Cardiac atrium fibroblast (primary cell): ENCODE measurements around a stretch of chr3.

DNA sequence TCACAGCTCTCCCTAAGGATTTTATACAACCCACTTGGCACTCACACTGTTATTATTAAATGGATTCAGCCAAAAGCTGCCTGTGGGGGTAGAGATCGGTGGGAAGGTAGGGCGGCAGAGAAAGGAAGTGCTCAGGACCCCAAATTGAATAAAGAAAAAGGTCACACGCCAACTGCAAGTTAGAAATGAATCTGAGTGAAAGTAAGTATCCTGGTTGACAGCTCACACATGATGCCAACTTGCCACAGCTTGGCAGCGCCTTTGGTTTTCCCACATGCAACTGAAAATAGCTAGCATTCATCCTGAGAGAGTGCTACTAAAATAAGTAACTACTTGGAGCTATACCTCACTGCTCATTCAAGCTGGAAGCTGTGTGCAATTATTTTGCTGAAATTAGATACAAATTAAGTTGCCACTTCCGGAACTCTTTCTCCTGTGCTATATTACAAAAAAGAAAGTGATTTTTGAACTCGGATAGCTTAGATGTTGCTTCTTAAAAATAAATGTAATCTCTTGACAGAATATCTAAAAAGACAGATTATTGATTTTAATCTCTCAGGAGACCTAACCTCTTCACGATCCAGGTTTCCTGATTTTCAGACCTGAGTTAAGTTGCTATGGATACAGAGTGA lies 73.5 kb downstream of the CCNL1 start:
- RAMPAGE, long total RNA, result no peak

DNA sequence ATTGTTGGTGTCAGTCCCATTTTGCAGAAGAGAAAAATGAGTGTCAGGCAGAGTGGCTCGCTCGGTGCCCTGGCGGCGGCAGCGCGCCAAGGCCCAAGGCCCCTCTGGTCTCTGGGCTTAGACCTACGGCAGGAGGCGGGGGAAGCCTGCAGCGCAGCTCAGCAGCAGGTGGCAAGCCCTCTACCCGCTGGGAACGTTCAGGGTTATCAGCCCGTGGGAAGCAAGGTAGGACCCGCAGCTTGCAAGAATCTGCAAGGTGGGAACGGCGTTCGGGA lies 39.9 kb downstream of the CCNL1 start:
- RAMPAGE, long total RNA, result no peak

DNA sequence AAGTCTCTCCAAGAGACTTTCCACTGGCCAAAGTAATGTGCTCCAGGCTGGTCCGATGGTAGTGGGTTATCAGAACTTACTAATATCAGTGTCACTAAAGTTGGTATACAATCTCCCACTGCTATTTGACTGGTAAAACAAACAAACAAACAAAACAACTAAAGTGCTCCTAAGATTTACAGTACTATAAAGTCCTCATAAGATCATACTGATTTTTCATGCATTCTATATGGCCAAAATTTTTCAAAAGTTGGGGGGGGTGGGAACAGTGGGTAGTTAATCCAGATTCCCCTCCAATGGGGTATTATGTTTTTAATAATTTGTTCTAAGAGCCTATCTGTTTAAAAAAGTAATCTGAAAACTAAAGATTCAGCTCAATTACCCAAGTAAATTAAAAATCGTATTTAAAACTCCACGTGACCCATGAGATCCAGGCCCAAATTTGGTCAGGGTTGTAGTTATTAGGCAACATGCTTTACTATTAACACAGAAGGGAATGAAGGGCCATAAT lies 6.4 kb downstream of the CCNL1 start:
- RAMPAGE, long total RNA, result no peak

DNA sequence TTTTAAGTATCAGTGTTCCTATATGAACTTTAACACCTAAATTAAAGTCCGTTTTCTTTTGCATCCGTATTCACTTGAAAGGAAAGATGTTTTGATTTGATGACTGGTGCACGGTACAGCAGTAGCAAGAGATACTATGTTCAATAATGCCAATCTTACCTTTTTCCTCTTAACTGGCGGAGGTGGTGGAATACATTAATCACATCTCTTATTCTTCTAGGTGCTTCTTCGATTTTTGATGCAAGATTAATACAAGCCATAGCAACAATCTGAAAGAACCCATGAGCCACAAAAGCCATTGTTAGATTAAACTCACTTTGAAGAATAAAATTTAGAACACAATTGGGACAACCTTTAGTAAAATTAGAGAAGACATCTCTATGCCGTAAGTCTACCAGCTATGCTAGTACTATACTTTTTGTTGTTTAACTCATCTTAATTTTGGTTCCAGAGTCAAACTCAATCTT lies 1.2 kb downstream of the CCNL1 start:
- RAMPAGE, long total RNA, result no peak

- RAMPAGE, long total RNA, result no peak
Observed at GRCh38 chr3:157160421-157160651, 389 bp upstream of the CCNL1 start.

DNA sequence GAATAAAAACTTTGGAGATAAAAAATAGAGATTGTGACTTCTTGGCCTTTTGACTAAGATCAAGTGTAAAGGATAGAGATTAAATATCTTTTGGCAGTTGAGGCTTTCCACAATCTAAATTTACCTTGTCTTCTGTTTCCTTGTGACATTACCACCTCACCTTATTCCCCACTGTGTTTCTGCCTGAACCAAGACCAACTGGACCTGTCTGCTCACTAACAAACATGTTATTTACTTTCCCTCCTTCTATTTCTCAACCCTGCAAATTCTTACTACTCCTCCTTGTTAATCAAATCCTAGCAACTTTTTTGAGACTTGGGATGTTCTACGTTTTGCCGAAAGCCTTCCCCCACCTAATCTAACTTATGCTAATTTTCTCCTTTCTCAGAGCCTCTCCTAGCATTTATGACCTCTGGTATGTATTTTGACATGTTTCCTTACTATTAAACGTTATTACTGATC lies 7.4 kb upstream of the CCNL1 start:
- RAMPAGE, long total RNA, result no peak

DNA sequence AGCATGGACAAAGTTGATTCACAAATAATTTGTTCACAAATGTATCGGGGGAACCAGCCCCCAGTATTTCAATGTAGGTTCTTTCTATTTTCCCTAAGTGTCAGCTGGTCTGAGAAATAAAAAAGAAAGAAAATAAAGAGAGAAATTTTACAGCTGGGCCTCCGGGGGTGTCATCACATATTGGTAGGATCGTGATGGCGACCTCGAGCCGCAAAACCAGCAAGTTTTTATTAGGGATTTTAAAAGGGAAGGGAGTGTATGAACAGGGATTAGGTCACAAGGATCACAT lies 11.3 kb upstream of the GFM1 start:
- RAMPAGE, long total RNA, result no peak

- RAMPAGE, long total RNA, result no peak
Observed at GRCh38 chr3:158773940-158774903, 27.6 kb upstream of the MFSD1 start.

GRCh38 chr3:158809552-158810230 lies 7.8 kb downstream of the MFSD1 start:
- RAMPAGE, long total RNA, result no peak

- RAMPAGE, long total RNA, result no peak
Observed at GRCh38 chr3:160150134-160150477, 75.1 kb upstream of the C3orf80 start.

- RAMPAGE, long total RNA, result no peak
Observed at GRCh38 chr3:160411662-160412476, 12.4 kb downstream of the SMC4 start.

DNA sequence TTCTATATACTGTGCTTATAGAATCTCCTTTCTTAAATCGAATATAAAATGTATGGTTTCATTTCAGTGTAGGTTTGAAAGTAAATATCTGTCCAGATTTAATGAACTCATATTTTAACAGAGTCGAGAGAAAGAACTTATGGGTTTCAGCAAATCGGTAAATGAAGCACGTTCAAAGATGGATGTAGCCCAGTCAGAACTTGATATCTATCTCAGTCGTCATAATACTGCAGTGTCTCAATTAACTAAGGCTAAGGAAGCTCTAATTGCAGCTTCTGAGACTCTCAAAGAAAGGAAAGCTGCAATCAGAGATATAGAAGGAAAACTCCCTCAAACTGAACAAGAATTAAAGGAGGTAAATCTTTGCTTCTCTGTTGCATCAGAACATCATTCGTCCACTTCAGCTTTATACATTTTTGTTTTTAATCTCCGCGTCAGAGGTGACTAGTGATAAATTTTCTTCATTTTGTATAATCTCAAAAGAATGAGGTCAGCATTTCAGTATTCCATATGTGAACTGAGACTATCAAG lies 18.2 kb downstream of the SMC4 start:
- RAMPAGE, long total RNA, result no peak

DNA sequence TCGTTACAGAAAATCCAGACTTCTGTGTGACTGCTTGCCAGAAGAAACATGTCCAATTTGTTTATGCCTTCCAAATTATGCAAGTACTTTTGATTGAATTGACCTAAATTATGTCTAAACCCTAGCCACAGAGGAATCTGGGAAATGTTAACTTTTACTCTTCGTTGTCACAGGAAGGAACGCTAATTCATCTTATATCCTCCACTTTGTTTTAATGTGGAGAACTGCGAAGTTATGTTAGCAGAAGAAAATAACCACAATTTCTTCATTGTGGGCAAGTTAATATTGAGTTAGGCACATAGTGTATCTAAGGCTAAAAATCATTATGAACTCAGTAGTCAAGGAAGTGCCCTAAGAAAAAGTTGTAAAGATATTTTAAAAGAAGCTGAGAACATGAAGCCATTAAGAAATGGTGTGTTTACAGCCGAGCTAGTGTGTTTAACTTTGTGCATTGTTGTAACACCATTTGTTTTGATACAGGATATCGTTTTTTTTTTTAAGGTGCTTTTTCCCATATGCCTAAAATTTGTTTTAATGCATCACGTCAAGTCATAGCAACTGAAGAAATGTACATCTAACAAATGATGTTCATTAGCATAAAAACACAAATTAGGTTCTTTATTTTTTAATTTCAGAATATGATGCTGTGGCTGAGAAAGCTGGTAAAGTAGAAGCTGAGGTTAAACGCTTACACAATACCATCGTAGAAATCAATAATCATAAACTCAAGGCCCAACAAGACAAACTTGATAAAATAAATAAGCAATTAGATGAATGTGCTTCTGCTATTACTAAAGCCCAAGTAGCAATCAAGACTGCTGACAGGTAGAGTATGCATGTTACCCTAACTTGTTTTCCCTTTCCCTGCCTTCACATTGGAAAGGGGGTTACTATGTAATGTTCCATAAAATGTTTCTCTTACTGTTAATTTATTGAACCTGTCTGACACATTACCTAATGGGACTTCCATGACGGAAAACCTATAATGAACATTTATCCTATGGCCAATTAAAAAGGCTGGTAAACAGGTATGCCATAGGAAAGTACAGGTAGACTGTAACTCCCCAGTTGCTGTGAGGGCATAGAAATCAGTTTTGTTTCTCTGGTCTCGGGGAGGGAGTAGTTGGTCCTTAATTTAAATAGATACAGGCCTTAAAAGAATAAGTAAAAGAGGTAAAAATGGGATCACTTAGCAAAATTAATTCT lies 21.1 kb downstream of the TRIM59 start:
- RAMPAGE, long total RNA, result no peak

DNA sequence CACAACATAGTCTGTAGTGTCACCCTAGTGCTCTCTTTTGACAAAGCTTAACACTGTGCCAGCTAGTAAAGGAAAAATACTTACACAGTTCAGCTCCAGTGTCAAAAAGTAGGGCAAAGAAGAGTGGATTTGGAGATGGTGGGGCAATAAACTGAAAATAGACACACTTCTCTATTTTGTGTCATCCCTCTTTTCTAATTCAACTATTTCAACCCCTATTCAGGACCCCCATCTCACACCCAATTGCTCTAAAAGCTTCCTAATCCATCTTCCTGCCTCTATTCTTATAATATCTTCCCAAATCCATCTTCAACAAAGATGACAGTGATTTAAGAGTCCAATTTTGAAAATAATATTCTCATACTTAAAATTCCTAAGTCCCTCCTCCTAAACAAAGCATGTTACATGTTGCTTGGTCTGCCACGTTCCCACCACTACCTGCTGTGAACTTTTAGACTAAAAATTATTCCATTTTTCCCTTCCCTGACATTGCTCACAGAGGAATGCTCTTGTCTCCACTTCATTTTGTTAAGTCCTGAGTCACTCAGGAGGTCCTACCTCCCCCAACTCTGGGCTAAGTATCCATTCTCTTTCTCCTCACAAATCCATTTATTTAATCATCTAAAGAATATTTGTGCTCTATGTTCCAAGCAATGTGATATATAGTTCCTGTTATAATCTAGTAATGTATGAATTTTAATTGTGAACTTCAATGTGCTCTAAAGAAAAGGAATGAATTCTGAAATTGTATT lies 41.9 kb upstream of the TRIM59 start:
- RAMPAGE, long total RNA, result no peak

GRCh38 chr3:160521776-160522268 lies 43.5 kb downstream of the KPNA4 start:
- RAMPAGE, long total RNA, result no peak

- RAMPAGE, long total RNA, result no peak
Observed at GRCh38 chr3:160601303-160601748, 36.0 kb upstream of the KPNA4 start.

DNA sequence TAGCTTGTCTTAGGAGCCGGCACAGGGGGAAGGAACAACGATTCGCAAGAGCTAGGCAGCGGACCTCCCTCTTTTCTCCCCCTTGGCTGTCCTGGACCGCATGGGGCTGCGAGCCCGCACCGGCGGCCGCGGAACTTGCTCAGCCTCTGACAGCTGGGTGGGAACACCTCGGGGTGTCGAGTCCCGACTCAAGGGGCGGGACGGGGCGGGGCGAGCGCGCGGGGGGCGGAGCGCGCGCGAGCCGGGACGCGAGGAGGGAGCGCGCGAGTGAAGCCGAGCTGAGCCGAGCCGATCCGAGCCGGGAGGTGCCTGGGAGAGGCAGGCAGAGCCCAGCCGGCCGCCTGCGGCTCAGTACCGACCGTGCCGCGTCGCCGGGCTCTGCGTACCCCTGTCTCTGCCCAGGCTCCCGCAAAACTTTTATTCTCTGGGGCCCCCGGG lies 708 bp upstream of the PPM1L start:
- RAMPAGE, long total RNA, result no peak

DNA sequence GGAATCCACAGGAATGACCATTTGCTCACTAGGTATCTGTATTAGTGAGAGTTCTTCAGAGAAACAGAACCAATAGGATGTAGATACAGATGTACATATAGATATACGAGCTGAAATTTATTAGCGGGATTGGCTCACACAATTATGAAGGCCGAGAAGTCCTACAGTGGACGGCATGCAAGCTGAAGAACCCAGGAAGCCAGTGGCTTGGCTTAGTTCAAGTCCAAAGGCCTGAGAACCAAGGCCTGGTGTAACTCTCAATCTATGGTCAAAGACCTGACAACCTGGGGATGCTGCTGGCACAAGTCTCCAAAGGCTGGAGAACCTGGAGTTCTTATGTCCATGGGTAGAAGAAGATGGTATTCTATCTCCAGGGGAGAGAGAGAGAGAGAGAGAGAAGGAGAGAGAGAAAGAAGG lies 84.3 kb downstream of the PPM1L start:
- RAMPAGE, long total RNA, result no peak

GRCh38 chr3:160995460-160996255 lies 109.5 kb downstream of the B3GALNT1 start:
- RAMPAGE, long total RNA, result no peak

GRCh38 chr3:161069300-161070390 lies 35.5 kb downstream of the B3GALNT1 start:
- RAMPAGE, long total RNA, result no peak